SK-N-DZ (cell line): ENCODE measurements around a stretch of chr16.

GRCh38 chr16:84924405-84925203 lies 86.7 kb downstream of the ZDHHC7 start:
RAMPAGE:
- cytosol, long total RNA, result no peak
- nucleus, long total RNA, result no peak

RAMPAGE:
- cytosol, long total RNA, result no peak
- nucleus, long total RNA, result no peak
These were observed 77.4 kb downstream of the ZDHHC7 start for GRCh38 chr16:84933597-84934670.

DNA sequence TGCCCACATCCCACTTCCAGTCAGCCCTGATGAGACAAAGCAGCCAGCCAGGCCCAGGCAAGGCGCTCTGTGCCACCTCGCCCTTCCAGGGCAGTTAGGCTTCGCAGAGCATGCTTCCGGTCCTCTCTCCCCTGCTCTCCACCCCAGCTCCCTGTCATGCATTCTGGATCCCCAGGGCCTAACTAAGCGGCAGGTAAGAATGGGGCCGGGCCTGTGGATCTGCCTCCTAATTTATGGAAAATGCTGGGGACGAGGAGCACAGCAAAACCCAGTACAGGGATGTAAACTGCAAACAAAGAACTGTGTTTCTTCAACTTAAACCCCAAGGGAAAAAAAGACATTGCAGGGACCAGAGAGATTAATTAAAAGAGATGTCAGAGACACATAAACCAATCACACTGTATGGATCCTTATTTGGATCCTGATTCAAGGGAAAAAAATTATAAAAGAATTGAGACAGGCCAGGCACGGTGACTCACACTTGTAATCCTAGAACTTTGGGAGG lies 26.1 kb downstream of the ZDHHC7 start:
RAMPAGE:
- cytosol, long total RNA, result no peak
- nucleus, long total RNA, result no peak

DNA sequence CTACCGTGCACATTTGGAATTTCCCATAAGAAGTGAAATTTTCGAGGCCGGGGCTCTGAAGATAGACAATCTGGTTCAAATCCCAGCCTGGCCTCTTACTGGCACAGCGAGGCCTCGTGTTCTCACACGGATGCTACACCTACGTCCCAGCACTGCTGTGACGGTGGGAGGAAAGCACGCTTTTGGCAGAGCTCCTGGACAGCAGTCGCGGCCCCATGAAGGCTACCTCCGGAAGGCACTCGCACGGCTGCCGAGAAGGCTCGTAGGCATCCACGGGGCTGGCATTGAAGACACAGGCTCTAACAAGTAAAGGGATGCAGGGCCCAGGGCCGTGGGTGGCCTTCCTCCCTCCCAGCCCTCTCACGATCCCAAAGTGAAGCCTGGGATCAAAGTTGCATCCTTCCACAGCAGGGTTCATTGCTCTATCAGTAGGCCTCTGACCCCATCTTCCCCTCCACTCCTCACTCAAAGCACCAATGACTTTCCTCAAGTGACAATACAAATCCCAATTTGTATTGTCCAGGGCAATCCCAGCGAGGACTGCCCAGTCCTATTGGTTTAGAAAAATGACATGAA lies 25.0 kb downstream of the ZDHHC7 start:
RAMPAGE:
- cytosol, long total RNA, result no peak
- nucleus, long total RNA, result no peak

GRCh38 chr16:84988176-84989350 lies 22.8 kb downstream of the ZDHHC7 start:
RAMPAGE:
- cytosol, long total RNA, result no peak
- nucleus, long total RNA, result no peak

DNA sequence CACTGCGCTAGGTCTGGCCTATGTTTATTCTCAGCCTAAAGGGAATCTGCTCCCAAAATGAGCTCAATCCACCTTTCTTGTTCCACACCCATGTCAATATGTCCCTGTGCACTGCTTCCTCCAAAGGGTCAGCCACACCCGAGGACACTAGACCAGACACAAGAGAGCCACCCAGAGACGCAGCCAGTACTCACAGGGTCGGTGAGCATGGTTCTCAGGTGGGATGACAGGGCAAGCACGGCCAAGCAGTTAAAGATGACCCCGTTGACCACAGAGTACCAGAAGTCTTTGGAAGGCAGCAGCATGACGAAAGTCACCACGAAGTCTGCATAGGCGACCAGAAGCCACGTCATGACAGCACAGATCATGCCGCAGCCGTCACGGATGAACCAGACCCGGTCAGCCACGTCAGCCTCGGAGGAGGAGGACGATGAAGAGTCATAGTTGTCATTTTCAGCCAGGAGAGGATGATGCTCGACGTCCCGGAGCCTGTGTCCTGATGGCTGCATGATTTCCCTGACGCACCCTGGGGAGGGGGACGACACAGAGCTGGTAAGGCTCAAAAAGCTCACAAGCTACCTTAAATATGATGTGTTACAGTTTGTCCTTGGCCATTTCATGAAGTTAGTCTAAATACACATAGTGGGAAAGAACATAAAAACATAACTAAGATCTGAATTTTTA lies 21.1 kb downstream of the ZDHHC7 start:
RAMPAGE:
- cytosol, long total RNA, result no peak
- nucleus, long total RNA, result no peak

RAMPAGE:
- cytosol, long total RNA, result no peak
- nucleus, long total RNA, result no peak
These were observed 20.5 kb downstream of the ZDHHC7 start for GRCh38 chr16:84990854-84991284.

GRCh38 chr16:85004245-85004903 lies 7.0 kb downstream of the ZDHHC7 start:
RAMPAGE:
- cytosol, long total RNA, result no peak
- nucleus, long total RNA, result no peak

DNA sequence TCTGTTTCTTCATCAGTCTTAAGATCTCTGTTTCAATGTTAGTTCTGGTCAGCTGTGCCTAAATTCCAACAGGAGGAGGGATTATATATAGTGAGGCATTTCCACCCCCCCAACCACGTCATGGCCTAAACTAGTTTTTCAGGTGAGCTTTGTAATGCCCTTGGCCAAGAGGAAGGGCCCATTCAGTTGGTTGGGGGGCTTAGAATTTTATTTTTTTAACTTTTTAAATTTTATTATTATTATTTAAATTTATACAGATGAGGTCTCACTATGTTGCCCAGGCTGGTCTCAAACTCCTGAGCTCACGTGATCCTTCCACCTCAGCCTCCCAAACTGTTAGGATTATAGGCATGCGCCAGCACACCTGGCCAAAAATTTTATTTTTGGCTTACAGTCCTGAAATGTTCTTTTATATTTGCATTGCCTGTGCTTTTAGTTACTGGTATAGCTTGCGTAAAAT lies 4.6 kb upstream of the ZDHHC7 start:
RAMPAGE:
- cytosol, long total RNA, result no peak
- nucleus, long total RNA, result no peak

DNA sequence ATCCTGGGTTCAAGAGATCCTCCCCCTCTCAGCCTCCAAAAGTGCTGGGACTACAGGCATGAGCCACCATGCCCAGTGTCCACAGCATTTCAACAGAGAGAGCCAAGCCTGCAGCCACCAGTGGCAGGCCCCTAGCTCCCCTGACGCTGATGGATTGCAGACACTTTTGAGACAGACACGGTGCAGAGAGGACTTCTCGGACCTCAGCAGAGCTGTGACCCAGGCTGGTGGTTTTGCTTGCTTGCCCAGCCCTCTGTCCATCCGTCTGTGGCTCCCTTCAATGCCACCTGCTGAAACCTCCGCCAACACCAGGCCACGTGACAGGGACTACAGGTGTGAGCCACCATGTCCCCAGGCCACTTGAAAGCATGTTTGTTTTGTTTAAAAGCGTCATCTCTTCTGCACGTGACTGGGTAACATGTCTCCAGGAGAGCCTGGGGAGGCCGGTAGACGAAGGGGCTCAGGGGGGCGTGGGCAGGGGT lies 26.3 kb upstream of the CIBAR2 start:
RAMPAGE:
- cytosol, long total RNA, result no peak
- nucleus, long total RNA, result no peak

DNA sequence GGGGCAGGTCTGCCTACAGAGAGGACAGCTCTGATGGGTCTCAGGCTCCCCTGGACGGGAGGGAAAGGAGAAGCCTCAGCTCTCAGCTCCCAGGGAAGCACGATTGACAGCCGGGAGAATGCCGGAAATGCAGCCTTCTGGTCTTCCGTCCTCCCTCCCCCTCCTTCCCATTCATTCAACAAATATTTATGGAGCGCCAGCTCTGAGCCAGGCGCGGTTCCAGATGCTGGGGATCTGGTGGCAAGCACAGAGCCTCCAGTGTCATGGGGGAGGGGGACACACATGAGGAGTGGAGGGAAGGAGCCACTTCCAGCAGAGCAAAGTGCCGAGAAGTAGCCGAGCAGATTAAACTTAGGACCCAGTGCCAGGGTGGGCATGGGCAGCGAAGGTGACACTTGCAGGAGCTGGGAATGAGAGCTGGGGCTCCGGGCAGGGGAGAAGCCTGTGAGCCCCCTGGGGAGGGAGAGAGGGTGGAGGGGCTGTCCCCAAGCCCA lies 62.1 kb upstream of the CIBAR2 start:
RAMPAGE:
- cytosol, long total RNA, result no peak
- nucleus, long total RNA, result no peak

DNA sequence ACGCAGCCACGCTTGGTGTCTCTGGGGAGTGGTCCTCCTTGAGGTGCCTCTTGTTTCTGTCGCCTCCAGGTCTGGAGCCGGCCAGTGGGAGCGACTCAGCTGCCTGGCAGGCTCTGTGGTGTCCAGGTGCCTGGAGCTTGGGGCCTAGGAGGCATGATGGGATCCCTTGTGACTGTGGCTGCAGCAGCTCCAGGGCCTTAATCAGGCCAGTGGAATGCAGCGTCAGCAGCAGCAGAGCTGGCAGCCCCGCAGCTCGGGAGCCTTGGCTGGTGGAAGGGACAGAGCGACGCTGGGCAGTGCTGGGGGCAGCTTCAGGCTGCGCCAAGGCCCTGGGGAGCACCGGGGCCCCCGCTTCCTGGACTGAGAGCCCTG lies 74.8 kb upstream of the CIBAR2 start:
RAMPAGE:
- cytosol, long total RNA, result no peak
- nucleus, long total RNA, result no peak

DNA sequence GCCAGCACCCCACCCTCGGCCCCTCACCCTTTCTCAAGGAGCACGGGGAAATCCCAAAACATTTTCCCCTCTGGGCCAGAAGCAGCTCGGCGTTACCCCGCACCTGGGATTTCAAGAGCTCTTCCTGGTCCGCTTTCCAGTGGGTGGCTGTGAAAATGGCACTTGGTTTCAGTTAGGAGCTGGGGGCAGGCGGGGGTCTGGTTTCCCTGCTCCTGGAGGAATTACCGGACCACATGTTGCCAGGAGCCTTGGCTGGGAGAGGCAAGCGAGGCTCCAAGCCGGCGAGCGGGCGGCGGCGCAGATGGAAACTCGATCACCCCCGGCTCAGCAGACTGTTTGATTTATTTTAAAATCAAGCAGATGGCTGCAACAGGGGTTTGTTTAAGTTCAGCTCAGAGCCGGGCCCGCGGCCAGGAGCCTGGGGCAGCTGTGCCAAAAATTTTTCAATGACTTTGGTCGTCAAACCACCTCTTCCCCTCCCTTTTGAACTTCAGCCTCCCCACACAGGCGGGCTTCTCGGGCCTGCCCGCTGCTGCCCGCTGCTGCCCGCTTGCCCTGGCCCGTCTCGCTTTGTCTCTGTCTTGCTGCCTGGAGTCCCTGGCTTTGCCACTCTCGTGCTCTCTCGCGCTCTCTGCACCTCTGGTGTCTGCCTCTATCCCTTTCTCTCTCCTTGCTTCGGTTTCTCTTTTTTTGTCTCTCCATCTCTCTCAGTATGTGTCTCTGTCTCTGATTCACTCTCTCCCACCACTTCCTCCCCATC lies 108.0 kb upstream of the CIBAR2 start:
RAMPAGE:
- cytosol, long total RNA, result no peak
- nucleus, long total RNA, result no peak

GRCh38 chr16:85235709-85236349 lies 123.6 kb upstream of the CIBAR2 start:
RAMPAGE:
- cytosol, long total RNA, result no peak
- nucleus, long total RNA, result no peak

RAMPAGE:
- cytosol, long total RNA, result no peak
- nucleus, long total RNA, result no peak
These were observed 247.0 kb upstream of the CIBAR2 start for GRCh38 chr16:85358897-85360014.

DNA sequence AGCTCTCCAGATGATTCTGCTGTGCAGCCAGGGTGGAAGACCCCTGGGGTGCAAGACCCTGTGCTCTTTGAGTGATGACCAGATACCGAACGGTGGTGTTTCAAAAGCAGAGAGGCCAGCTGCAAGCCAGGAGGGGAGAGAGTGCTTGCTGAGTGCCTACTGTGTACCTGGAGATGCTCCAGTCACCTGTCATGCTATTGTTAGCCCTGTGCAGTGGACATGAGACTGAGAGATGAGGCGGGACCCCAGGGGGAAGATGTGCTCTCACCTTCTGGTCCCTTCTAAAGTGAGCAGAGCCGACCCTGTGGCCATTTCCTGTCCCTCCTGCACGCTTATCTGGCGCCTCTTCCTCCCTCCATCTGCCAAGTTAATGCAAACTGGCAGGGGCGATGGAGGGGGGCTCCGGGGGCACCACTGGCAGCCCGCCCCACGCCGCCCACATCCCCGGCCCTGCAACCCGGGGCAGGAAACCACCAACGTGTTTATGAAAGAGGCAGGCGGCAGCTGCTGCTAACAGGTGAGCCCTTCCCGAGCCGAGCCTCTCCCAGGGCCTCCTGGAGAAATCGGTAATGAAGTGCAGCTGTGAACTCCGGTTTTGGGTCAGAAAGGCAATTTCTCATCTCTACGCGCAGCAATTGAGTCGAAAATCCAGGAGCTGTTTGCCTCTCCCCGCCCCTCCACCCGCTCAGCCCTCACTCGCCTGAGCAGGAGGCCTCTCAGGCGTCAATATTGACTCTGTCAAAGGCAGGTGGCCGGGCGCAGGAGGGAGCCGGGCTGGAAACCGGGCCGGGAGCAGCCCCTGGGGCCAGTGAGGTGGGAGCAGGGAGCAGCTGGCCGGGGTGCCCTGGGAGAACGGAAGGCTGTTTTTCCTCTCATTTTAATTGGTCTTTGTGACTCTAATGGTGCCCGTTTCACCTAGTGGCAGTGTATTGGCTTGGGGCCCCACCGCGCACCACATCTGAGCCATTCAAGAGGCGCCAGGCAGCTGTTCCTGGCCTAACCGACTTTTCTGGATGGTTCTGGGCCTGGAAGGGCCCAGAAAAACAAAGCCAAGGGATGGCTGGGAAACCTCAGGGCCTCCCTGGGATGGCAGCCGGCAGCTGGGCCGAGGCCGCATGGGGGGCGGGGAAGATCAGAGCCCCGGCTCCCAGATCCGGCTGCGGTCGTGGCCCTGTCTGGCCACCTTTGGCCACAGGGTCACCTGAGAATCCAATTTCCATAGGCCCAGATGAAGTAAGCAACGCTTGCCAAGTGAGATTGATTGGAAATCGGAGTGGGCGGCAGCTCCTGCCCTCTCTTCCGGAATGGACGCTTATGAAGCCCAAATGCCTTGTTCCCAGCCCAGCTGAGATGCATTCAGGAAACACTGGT lies 164.3 kb upstream of the GSE1 start:
RAMPAGE:
- cytosol, long total RNA, result no peak
- nucleus, long total RNA, result no peak

RAMPAGE:
- cytosol, long total RNA, result no peak
- nucleus, long total RNA, result no peak
These were observed 81.6 kb upstream of the GSE1 start for GRCh38 chr16:85531293-85532085.

GRCh38 chr16:85537731-85538355 lies 75.3 kb upstream of the GSE1 start:
RAMPAGE:
- cytosol, long total RNA, result no peak
- nucleus, long total RNA, result no peak

DNA sequence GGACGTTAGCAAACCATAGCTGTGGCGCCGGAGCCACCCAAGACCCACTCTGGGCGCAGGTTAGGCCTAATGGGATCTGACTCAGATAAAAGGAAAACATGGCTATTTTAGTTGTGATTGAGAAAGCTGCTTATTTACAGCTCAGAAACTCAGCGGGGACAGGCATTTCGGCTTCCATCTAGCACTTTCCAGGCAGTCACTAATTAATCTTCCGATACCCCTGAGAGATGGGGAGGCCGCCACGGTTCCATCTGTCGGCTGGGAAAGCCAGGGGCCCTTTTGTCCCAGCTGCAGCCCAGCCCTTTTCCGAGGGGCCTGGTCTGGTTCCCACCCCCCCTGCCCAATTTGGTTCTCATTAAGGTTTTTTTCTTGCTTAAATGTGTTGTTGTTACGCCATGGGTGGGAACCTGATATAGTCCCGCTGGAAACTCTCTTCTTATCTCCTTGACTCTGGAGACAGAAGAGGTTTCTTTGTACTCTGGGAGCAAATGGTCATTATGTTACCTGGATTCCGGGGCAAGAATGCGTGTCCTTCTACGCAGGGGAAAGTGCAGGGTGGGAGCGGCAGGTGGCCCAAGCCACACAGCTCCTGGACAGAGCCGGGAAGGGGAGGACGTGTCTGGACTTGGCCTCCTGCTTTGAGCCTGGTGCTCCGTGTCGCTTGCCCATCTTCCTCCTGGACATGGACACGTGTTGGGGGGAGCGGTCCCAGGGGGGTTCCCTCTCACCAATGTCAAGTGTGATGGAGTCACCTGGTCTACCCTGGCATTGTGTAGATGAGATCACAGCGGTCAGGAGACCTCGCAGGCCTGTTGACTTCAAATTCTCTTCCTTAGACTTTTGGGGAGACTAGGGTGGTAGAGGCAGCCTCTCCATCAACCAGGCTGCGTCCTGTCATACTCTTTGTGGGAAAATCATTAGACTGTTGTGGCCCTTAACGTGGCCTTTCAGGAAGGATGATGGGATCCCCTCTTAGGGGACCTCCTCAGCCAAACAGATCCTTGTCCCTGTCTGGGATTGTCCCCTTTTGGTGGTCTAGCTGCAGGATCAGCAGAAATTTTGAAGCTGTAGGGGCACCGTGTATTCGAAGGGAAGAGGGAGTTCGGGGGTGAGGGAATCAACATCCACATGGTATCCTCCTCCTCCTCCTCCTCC lies 50.7 kb upstream of the GSE1 start:
RAMPAGE:
- cytosol, long total RNA, result no peak
- nucleus, long total RNA, result no peak

DNA sequence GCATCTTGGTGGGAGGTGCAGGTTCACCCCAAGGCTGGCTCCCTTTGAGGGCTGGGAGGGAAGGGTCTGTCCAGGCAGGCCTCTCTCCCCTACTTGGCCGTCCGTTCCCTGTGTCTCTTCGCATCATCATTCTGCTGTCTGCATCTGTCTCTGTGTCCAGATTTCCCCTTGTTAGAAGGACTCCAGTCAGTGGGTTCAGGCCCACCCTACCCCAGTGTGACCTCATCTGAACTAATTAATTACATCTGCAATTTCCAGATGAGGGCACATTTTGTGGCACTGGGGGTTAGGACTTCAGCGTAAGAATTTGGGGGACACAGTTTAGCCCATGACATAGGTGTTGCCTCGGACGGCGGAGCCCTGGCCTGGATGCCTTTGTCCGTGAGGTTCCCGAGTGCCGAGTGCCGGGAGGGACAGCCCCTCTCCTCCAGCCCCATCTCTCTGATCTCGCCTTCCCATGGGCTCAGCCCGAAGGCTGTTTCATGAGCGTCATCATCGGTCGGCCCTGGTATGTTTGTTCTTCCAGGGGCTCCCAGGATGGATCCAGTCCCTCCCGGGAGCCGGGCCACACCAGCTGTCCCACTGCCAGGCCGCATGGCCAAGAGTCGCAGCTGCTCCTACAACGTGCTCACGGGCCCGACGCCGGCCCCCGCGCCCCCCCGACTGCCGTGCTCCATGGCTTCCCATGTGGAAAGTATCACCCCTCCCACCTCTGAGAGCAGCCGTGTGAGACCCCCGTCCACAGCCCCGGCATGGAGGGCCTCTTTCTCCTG lies 26.9 kb upstream of the GSE1 start:
RAMPAGE:
- cytosol, long total RNA, result no peak
- nucleus, long total RNA, result no peak